ENCODE measurements around a stretch of chr9.

DNA sequence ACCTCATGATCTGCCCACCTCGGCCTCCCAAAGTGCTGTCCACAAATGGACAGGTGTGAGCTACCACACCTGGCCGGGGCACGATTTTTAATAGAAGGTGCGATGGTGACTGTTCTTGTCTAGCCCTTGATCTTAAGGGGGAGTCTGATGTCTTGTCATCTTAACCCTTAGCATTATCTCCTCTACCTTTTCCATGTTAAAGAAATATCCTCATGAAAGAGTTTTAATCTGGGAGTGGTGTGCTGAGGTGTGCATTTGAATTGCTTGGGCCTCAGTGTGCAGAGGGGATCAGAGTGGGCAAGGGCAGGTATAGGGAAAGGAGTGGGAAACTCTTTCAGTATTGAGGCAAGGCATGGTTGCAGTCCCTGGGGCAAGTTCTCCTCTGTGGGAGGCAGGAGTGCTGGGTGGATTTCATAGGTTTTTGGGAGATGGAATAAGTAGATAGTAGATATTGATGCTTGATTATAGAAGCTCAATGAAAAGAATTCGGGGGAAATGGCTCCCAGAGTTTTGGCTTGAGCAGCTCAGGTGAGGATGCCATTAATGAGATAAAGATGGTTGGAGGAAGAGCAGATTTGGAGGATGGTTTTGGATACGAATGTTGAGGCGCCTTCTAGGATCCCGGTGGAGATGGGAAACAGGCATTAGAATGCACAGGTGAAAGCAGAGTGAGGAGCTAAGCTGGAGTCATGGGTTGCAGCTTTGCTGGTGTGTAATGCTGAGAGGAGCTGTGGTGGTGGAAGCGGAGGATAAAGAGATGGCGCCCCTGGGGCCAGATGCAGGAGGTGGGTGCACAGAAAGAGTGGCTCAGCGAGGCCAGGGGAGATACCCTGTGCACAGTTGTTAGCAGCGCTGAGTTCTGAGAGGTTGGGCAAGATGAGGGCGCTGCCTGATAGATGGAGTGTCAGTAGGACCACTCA is 53.7 kb upstream of the FAM120AOS start:
- PRO-cap: no peak
- RAMPAGE, long total RNA, 4 experiments: start-site peak on the plus strand in 1 of 4 experiments, centred at position 318 of the sequence, 5 reads per replicate

GRCh38 chr9:93566905-93567526 is 9.4 kb upstream of the PHF2 start:
- PRO-cap: unidirectional peak, plus-strand start at chr9:93566986
- RAMPAGE, long total RNA, 4 experiments: no peak in any of the 4 experiments

GRCh38 chr9:93661158-93662045 is 85.0 kb downstream of the PHF2 start:
- PRO-cap: no peak
- RAMPAGE, long total RNA, 4 experiments: no peak in any of the 4 experiments

DNA sequence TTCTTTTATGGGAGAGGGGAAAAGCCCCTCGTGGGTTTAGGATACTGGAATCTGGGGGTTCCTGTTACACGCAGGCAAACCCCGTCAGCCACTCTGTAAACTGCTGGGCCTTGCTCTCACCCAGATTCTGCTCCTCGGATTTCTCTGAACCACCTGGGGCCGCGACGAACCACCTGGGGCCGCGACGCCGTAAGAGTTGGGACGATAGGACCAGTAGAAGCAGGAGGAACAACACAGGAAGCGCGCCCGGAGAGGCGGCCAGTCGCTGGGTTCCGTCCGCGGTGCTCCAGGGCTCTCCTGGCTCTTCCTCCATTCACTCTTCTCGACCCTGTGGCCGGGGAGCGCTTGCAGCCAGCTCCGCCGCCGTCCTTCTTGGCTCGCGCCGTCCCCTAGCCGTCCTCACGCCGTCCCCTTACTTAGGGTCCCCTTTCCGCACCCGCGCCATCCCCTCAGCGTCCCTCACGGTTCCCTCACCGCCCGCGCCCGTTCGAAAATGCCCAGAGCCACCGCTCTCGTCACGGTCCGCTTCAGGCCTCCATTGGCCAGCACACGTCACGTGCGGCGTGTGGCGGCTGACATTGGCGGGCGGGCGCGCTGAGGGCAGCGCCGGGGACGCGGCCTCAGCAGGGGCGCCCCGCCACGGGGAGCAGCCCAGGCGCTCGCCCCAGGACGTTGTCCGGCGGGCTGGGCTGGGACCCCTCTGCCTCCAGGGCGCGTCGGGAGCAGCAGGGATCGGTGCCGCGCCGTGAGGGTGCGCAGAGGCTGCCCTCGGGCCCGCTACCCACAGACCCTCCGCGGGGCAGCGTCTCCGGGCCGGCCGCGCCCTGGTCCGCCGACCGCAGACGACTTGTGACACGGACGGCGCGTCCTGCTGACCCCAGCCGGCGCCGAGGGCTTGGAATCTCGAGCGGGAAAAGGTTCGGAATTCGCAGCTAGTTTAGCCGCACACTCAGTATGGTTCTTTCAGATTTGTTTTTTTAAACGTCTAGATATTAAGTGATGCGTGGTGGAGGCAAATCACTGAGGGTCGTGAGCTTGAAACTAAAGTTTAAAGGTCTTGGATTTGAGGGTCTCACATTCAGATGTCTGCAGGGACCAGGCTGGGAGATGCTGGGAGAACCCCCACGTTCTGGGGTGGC is 53.7 kb upstream of the PTPDC1 start:
- PRO-cap: unidirectional peak, plus-strand start at position 257 of the sequence; bidirectional peak, plus-strand start at position 603 of the sequence, minus-strand start at position 489 of the sequence
- RAMPAGE, long total RNA, 4 experiments: no peak in any of the 4 experiments

GRCh38 chr9:94440728-94441461 is 66.5 kb downstream of the MFSD14B start:
- PRO-cap: no peak
- RAMPAGE, long total RNA, 4 experiments: no peak in any of the 4 experiments

DNA sequence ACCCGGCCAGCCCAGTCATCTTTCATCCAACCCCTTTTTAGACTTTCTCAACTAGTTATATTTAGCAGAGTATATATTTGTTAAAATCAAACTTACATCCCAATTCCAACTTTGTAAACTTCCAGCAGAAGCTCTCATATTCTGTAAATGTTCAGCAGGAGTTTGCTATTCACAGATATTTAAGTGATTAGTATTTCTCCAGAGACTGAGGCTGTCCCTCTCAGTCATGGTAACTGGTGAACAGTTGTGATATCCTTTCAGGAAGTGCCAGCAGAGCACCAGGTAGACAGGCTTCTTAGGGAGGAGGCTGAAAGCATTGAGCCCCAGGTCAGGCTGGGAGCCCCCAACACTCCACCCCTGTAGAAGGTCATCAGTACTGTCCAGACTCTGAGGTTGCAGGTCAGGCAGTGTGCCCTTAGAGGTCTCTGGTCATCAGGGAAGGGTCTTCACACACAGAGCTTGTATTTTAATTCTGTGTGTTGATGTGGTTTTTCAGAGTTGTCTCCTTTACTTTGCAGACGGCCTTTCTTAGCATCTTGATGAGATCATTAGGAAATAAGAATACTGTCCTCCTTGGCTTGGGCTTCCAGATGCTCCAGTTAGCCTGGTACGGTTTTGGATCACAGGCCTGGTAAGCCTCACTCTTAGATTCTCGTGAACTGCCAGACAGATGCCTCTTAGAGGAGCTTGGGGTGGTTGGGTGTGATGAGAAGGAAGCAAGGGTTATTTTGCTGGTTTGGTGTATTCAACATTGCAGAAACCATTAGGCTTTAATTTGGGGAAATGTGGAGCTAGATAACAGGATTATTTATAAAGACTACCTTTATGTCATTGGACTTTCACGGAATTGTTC is 79.3 kb downstream of the MFSD14B start:
- PRO-cap: no peak
- RAMPAGE, long total RNA, 4 experiments: no peak in any of the 4 experiments

- PRO-cap: no peak
- RAMPAGE, long total RNA, 4 experiments: no peak in any of the 4 experiments
Measured at GRCh38 chr9:94553885-94554337, 39.7 kb downstream of the FBP2 start.

GRCh38 chr9:94761611-94761941 is 35.1 kb downstream of the AOPEP start:
- PRO-cap: no peak
- RAMPAGE, long total RNA, 4 experiments: no peak in any of the 4 experiments

- PRO-cap: no peak
- RAMPAGE, long total RNA, 4 experiments: no peak in any of the 4 experiments
Measured at GRCh38 chr9:94801183-94801722, 74.8 kb downstream of the AOPEP start.

DNA sequence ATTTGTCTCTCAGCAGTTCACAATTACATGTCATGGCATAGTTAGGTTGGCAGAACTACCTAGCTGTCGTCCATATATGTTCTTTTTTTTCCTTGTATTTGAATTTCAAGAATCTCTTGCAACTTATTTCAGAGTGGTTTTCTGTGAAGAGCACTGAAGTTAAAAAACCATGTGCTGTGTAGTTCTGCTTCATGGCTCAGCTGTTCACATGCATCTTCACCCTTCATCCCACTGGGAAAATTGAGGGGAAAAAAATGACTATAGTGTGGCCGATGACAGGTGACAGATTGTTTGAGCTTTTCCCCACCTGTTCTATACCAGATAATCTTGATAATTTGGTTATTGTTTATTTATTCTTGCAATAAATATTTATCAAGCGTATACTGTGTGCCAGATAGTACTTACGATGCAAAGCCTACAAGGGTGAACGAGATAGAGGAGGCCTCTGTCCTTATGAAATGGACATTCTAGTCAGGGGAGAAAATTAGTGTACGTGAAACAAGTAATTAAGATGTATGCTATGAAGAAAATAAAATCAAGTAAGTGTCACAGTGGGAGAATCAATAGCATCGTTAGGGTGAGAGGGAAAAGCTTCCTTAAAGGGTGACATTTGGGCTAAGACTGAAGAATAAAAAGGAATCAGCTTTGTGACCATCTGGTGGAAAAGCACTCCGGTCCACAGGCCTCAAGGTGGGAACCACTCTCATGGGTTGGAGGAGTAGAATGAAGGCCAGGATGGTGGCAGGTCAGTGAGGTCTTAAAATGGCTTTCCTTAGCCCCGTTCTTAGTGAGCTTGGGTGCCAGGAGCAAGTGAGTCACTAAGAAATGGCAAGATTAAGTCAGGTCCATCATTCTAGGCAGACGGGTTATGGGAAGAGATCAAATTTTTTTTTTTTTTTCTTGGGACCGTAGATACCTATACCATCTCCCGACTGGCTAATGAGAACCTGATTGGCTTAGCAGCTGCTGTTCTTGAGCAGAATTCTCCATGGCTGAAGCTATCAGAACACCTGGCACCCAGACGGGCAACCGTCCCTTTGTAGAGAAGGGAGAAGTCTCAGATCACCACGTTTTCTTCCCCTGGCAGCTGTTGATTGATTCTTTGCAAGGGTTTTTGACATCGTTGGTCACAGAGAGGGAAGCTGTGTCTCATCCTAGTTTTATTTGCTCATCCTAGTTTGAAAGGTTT is 78.2 kb downstream of the AOPEP start:
- PRO-cap: no peak
- RAMPAGE, long total RNA, 4 experiments: no peak in any of the 4 experiments

GRCh38 chr9:94936431-94936838 is 209.9 kb downstream of the AOPEP start:
- PRO-cap: no peak
- RAMPAGE, long total RNA, 4 experiments: no peak in any of the 4 experiments

DNA sequence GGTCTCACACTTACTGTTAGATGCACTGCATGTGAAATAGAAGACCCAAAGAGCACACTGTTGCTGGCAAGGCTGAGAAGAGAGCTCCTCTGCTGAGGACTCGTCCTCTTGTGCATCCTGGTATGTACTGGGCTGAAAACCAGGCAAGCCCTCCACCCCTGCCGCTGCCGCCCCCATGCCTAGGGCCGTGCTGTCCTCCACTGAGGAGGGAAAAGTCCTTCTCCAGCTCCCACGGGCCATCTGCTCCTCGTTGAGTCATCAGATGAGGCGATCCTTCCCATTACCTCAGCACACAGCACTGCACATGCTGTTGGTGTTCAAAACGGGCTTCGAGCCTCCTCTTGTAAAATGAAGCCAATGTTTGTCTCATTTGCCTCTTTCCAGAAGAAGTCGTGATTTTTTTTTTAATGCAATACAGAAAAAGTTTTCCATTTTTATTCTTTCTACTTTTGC is 219.0 kb downstream of the AOPEP start:
- PRO-cap: no peak
- RAMPAGE, long total RNA, 4 experiments: no peak in any of the 4 experiments

DNA sequence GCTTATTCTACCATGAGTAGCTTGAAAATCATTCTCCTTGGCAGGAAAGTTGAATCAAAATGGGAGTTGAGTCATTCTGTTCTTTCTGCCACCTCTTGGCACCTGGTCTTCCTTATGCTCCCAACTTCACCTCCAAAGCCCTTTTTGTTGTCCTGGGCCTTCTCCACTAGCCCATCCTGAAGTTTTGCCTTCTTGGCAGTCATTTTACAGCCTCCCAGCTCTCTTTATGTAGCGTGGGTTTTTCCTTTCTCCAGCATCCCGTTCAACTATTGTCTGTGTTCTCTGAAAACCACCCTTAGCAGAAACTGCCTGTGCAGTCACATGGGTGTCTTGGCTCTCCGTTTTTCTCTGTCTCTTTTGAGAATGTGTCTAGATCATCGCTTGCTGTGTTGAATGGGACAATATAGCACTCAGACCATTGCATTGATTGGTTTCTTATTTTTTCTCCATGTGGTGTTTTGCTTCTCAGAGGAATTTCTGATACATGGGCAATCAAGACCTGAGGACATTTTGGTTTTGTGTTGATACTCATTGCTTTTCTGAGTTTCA is 222.3 kb downstream of the AOPEP start:
- PRO-cap: no peak
- RAMPAGE, long total RNA, 4 experiments: no peak in any of the 4 experiments

DNA sequence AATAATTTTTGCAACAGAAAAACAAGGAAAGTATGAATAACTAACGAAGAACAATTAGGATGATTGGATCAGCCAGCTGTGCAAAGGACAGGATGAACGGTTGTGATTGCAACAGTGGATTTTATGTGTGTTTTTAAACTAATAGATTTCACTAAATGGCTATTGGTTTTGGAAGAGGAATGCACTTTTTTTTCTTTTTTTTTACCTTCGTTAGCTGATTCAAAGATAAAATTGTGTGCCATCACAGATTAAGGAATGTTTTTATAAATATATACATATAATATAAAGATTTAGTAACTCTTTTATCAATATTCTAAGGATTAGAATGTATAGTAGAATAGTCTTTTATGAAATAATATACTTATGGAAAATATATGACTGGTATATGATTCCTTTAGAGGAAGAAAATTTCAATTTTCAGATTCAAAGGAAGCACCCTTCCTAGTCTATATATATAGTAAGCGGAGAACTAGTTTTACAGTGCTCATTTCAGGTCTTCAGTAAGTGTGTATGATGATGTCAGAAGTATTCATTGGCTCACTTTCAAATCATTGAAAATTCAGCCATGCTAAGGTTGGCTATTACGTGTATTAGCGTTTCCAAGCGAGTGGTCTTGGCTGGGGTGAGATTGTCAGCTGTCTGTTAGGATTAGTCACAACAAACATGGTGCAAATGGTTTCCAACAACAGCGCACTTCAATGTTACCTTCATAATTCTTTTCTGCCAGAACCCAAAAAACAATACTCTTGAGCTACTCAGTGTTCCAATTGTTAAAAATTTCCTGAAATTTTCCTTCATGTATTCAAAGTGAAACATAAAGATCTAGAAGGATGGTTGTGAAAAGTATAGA is 282.7 kb downstream of the AOPEP start:
- PRO-cap: unidirectional peak, minus-strand start at position 94 of the sequence; unidirectional peak, minus-strand start at position 108 of the sequence; unidirectional peak, minus-strand start at position 450 of the sequence
- RAMPAGE, long total RNA, 4 experiments: no peak in any of the 4 experiments

- PRO-cap: unidirectional peak, plus-strand start at chr9:95029436
- RAMPAGE, long total RNA, 4 experiments: no peak in any of the 4 experiments
Measured at GRCh38 chr9:95029114-95029770, 288.3 kb downstream of the FANCC start.

GRCh38 chr9:95049812-95050640 is 267.5 kb downstream of the FANCC start:
- PRO-cap: bidirectional peak, plus-strand start at chr9:95049980, minus-strand start at chr9:95049986; unidirectional peak, minus-strand start at chr9:95050004
- RAMPAGE, long total RNA, 4 experiments: no peak in any of the 4 experiments

GRCh38 chr9:95070409-95071043 is 247.0 kb downstream of the FANCC start:
- PRO-cap: unidirectional peak, plus-strand start at chr9:95070717
- RAMPAGE, long total RNA, 4 experiments: no peak in any of the 4 experiments

DNA sequence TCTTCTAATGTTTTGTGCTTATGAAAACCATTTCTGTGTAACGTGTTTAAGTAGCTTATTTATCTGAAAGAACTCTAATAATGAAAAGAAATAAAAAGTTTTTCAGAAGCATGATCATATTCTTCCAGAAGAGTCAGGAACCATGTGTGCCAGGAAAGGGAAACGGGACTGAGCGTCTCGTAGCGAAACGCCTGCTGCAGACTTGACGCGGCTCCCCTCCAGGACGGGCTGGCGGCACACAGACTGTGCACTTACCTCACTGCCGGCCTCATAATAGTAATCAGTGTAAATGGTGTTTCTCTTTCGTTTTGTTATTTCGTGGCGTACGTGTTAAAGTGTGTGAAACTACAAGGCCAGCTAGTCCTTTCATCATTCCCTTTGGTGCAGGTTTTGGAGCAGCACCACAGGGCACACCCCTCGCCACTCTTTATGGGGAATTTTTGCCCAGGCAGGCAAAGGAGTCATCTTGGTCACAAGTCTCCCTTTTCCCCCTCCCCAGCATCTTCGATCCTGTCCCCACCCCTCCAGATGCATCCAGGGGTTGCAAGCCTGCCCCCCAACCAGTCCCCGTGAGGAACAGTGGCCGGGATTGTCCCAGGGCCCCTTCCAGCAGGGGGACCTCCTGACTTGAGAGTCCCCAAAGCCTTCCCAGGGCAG is 233.2 kb downstream of the FANCC start:
- PRO-cap: bidirectional peak, plus-strand start at position 199 of the sequence, minus-strand start at position 204 of the sequence; bidirectional peak, plus-strand start at position 372 of the sequence, minus-strand start at position 230 of the sequence
- RAMPAGE, long total RNA, 4 experiments: no peak in any of the 4 experiments

DNA sequence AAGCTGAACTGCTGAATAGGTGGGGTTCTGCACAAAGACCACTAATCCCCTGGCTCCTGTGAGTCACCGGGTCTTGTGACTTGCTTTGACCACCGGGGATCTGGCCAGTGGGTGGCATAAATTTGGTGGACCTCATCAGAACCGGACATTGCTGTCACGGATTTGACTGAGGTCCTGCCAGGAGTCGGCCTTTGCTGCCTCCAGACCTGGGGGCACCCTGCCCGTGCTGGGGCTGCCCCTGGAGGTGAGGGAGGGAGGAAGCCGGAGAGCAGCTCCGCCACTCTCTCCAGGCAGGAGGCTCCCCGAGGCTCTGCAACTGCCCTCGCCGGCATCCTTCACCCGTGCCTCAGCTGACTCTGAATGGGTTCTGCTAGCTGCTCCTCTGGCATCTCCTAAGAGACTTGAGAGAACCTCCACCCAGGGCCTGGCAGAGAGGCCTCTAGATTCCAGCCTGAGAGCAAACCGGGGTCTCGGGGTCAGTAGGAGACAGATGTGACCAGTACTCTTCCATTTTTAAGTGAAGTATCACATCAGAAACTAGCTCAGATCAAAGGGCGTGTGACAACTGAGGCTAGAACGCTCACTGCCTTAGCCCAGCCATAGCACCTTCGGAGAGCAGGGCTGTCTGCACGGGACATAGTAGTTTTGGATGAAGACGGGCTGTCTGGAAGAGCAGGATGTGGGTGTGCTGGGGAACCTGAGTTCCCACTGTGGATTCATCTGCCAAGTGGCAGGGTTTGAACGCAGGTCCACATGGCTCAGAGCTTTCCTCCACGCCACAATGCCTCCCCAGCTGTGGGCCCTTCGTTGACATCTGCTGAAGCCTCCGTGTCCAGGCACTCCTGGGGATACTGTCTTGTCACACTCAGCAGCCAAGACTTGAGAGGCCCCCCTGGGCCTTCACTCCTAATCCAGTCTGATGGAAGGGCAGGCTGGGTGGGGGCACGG is 228.5 kb downstream of the FANCC start:
- PRO-cap: no peak
- RAMPAGE, long total RNA, 4 experiments: no peak in any of the 4 experiments

DNA sequence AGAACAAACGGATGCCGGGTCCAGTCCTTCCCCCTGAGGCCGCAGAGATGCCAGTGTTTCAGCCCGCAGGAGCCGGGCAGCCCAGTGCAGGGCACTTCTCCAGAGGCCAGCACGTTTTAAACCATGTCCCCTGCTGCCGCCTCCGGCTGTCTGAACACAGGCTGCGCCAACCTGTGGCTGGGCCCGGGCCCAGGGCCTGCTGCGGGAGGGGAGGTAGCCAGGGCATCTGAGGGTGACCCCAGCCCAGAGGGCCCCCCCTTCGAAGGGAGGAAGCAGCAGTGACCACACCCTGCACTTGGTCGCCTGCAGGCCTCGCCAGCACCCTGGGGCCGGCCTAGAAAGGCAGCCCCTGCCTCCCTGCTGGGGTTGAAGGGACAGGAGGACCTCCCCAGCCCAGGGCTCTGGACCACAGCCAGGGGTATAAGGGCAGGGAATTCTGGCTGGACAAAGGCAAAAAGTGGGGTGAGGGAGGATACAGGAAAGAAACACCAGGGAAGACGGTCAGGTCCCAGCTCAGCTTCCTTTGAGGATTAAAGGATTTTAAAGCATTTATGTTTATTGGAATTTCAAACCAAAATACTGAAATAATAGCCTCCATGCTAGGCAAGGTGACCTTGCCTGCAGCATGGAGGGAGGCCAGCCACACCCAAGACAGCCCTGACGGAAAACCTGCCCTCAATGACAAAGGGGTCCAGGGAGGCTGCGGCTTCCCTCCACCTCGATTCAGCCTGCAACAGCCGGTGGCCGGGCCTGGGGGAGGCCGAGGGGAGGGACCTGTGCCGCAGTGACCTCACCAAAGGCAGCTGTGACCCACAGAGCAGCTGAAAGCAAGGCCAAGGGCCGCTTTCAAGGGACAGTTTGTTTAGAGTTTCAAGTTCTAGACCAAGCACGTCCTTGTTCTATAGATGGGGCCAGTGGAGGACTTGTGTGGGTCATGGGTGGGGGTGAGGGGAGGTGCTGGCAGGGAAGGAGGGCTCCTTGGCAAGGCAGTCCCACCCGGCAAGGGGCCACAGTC is 226.9 kb downstream of the FANCC start:
- PRO-cap: no peak
- RAMPAGE, long total RNA, 4 experiments: no peak in any of the 4 experiments